CMK (cell line): ENCODE measurements around the genes RASGEF1A and OR13A1.

DNA sequence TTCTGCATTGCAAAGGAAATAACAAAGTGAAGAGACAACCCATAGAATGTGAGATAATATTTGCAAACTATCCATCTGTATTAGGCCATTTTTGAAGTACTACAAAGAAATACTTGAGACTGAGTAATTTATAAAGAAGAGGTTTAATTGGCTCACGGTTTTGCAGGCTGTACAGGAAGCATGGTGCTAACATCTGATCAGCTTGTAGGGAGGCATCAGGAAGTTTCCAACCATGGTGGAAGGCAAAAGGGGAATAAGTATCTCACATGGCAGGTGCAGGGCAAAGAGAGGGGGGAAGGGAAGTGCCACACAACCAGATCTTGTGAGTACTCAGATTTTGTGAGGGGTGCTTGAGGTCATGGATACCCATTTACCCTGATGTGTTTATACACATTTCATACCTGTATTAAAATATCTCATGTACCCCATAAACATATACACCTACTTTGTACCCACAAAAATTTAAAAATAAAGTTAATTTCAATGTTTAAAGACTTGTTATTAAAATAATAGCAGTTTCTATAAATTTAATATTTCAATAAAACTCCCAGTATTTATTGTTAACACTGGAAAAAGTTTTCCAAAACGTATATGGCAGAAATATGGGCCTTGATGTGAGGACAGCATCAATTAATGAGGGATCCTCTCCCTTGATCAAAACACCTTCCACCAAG, 28.8 kb downstream of the ZNF37A start:
- RRBS, result no CpG with 5 or more reads among the region's 2 CpGs

GRCh38 chr10:42691505-42692043, 53.2 kb upstream of the ZNF33B start:
- RRBS, result no CpG with 5 or more reads among the region's 15 CpGs

DNA sequence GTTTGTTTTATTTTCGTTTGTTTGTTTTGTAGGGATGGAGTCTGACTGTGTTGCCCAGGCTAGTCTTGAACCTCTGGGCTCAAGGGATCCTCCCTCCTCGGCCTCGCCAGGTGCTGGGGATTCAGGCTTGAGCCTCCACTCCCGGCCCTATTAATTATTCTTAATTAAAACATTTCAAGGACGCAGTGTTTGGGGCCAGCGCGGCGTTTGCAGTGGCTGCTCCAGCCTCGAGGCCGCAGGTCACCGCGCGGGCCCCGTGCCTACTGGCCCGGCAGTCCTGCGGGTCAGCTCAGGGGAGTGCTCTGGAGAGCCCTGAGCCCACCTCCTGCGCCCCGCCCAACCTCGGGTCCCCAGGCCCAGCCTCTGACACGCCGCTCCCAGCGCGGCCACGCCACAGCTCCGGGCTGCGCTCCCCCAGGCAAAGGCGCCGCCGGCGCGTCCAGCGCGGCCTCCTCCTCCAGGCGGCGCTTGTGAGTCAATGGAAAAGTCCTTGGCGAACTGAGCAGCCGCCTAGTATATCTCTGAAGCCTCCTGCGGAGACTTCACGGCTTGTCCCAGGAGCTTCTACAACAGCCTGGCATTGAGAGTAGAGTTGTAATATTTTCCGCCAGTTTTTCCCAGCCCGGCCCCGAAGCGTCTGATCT, 29.6 kb upstream of the BMS1 start:
- RRBS, result no CpG with 5 or more reads among the region's 43 CpGs

DNA sequence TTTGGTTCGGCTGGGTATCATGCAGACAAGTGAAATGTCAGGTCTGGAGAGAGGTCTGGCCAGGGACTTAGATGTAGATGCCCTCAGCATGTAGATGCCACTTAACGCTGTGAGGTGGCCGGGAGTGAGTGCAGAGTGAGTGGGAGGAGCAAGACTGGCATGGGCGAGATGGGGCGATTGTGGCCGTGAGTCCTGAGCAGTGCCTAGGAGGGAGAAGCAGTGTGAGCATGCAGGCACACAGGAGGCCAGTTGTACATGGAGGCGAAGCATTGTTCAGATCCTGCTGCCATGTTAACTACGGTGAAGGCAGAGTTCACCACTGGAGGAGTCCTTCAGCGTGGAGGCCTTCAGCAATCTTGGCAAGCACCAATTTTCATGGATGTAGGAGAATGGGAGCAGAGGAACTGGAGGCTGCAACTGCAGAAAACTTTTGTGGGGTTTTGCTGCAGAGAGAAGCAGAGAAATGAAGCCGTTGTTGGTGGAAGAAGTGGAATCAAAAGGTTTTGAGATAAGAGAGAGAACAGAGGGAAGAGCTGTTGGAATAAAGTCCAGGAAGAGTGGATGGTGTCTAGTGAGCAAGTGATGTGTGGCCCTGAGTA, 36.2 kb downstream of the BMS1 start:
- RRBS, result no CpG with 5 or more reads among the region's 10 CpGs

DNA sequence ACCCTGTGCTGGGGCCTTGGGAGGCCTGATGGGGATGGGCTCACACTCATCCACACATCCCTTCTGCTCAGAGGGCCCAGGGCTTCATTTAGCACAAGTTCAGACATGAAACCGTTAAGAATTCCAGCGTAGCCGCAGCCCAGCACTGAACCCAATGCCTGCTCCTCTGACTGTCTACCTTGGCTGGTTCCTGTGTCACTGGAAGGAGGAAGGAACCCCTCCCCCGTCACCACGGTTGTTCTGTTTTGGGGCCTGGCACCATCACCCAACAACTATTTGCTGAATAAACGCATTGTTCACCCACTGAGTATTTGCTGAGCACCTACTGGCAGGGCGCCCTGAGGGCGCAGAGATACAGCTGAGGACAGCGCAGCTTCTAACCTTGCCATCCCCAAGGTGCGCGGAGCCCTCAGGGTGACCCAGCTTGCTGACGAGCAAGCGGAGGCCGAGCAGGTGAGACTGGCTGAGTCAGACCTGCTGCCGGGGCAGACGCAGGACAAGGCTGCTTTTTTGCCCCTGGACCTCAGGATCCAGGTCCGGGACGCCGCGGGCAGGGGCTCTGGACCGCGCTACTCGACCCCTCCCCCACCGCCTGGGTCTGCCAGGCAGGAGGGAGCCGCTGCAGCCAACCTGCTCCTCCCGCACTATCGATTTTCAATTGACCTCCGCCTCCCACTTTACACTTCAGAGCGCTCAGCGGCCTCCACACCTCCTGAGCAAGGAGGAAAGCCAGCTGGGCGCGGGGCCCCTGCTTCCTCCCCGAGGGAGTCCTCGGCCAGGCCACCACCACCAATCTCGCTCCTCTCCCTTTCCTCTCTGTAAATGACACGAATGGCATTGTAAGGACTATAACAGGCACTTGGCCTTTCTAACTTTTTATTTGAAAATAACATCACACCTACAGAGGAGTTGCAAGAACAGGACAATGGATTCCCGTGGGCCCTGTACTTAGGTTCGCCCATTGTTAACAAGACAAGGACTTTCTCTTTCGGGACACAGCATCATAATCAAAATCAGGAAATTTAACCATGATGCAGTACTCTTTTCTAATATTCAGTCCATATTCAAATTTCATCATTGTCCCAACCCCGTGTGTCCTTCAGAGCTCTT, 50.3 kb upstream of the RET start:
- RRBS, result 84% methylated on average over 3 of the region's 40 CpGs

- RRBS, result no CpG with 5 or more reads among the region's 4 CpGs
Measured at GRCh38 chr10:43140235-43141016, 2.2 kb downstream of the CSGALNACT2 start.

GRCh38 chr10:43228905-43229601, 37.8 kb downstream of the RASGEF1A start:
- RRBS, result 74% methylated on average over 4 of the region's 63 CpGs

DNA sequence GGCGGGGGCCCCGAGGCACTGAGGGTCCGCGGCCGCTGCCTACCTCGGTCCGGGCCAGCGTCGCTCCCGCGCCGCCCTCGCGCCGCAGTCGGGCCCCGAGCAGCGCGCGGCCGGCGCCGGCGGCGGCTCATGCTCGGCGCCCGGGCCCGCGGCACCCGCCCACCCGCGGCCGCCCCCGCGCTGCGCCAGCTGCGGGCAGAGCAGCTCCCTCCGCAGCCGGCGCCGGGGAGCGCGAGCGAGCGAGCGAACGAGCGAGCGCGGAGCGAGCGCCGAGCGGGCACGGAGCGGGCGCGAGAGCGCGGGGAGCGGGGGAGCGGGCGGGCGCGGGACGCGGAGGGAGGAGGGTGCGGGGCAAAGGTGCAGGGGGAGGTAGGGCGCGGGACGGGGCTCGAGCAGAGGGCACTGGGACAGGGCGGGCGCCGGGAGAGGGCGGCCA, at the start of gene RASGEF1A:
RASGEF1A (minus strand) TSS at position 264 of the 436 bp plus-strand sequence.
- RRBS, result 87% methylated on average over 24 of the region's 77 CpGs

DNA sequence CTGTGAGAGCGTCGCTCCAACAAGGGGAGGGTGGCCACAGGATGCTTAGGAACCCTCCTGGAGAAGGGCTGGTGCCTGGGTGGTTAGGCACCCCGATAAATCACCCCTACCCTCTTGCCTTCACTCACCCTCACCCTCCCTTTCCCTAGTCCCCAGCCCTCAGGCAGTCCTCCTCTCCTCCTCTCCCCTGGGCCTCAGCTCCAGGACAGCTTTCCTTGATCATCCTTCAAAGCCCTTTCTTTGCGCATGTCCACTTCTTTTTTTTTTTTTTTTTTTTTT, 3.3 kb downstream of the FXYD4 start:
- RRBS, result no CpG with 5 or more reads among the region's 4 CpGs

- RRBS, result no CpG with 5 or more reads among the region's 6 CpGs
Measured at GRCh38 chr10:43456256-43456526, 19.3 kb downstream of the ZNF487 start.

DNA sequence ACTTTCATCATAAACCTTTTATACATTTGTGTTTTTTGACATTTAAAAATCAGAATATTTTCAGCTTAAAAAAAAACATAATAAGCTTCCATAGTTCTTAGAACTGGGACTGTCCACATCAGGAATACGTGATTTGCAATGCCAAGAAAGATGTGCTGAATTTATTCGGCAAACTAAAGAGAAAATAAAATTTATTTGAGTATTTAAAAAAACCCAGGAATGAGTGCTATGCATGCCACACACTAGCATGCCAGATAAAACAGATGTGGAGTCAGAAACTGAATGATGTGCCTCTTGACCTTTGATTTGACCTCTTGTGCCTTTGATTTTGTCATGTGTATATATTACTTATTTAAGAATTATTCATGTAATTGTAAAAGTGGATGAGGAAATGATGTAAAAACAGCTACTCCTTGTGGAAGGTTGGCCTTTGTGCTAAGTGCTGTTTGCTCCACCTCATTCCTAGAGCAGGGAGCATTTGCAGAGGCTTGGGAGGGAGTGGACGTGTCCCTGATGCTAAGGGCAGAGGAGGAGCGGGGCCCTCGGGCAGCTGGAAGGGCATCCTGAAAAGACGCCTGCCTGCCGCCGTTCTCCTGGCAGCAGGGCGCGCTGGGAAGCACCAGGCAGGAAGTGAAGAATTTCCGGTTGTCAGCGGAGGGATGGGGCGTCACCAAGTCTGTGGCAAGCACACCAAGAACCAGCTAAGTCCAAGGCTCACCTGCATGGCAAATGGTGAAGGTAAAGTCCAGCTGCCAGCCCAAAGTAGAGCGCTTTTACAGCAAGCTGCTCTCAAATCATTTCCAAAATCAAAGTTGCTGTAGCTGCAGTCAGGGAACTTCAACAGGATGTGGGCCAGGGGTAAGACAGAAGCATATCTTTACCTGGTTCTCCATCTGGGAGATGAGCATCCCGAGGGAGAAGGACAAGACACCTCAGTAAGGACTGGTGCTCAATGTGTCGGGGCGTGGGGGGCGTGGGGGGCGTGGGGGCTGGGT, 197.6 kb upstream of the ZNF32 start:
- RRBS, result no CpG with 5 or more reads among the region's 19 CpGs

DNA sequence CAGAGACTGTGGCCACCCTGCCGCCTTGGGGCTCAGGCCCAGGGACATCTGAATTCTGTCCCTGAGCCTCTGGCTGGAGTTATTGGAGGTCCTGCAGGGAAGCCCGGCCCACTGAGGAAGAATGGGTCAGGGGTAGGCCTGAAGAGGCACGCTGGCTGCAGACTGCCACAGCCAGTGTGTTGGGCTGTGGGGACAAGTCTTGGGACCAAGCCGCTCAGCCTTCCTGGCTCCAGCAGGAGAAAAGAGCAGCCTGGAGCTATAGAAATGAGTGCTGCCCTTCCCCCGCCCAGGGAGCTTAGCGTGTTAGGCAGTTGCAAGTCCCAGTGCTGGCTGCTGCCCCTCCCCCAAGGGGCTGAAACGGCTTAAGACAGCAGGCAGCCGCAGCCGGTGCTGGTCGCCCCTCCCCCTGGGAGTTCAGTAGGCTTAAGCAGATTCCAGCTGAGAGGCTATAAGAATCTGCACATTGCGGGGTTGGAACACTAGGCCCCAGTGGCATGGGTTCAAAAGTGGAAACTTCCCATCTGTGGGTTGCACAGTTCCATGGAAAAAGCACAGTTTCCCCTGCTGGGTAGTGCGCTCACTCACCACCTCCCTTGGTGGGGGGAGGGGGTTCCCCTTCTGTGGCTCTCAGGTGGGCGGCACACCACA, 151.3 kb downstream of the CXCL12 start:
- RRBS, result no CpG with 5 or more reads among the region's 13 CpGs

DNA sequence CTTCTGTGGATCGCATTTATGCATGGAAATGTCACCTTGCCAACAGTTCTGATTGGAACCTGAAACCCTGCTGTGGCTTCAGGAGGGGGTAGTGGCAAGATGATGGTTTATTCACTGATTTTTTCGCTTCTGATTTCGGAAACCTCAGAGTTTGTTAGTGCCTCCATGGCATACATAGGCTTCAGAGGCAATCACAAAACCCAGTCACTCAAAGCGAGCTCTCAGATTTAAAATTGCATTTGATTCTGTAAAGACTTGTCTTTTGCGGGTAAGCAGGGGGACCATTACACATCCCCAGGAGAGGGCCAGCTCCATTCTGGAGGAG, 7.5 kb downstream of the CXCL12 start:
- RRBS, result no CpG with 5 or more reads among the region's 5 CpGs

DNA sequence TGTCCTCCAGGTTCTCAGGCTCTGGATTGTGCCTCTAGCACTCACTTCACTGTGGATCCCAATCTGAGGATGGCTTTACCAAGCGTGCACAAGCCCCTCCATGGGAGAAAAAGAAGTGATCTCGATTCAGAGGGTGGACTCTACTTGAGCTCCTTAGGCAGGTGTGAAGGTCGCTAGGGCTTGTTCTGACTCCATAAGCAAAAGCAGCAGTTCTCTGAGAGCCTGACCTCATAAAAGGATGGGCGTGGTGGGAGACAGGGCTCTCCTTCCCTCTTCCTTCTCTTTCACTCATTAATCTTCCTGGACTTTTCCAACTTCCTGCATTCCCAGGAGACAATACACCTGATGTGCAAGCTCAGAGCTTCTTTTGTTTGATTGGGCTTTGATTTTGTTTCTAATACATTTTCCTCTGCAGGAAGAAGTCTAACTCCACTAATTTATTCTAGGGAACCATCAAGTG, 22.3 kb upstream of the TMEM72 start:
- RRBS, result no CpG with 5 or more reads among the region's 4 CpGs

DNA sequence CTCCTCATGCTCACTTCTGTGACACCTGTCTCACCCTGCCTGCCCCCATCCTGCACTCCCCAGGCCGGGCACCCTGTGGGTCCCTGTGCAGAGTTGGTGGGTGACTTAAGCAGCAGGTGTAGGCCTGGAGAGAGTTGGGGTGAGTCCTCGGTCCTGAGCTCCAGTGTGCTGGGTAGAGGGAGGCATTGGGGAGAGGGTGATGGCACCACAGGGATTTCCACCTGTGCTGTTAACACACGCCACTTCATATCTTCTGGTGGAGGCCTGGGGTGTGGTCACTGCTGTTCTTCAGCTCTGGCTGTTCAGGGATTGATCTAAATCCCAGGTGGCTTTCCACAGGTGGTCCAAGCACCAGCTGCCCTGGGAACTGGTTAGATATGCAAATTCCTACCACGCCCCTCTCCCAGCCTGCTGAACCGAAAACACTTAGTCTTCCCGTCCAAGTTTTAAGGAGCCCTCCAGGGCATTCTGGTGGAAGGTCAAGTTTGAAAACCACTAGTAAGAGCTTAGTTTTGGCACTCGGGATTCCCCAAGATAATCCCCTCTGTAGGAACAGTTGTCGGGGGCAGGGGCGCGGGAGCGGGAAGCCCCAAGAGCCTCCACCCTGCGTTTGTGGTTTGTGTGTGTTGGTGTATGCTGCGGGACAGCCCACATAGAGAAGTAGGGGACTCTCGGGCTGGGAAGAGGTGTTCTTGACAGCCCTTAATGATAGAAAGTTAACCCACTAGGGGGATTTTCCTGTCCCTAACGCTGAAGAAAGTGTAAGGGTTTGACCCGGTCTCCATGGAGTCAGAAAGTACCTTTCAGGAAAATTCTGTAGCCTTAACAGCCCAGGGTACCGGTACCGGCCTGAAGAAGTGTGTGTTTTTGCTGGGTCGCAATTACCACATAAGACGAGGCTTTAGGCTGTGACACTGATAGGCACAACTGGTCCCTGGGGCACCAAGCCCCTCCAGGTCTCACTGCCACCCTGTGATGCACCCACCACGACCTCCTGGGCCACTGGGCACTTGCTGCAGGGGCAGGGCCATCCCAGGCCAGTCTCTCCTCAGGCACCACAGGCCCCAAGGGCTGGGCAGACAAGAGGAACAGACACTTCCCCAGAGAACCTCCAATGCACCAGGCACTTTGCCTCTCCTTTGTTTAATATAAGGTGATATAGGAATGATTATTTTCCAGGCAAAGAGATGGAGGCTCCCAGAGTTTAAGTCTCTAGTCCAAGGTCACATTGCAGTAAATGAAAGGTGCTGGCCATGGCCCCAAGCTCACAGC, 5.0 kb downstream of the DEPP1 start:
- RRBS, result 85% methylated on average over 1 of the region's 21 CpGs

DNA sequence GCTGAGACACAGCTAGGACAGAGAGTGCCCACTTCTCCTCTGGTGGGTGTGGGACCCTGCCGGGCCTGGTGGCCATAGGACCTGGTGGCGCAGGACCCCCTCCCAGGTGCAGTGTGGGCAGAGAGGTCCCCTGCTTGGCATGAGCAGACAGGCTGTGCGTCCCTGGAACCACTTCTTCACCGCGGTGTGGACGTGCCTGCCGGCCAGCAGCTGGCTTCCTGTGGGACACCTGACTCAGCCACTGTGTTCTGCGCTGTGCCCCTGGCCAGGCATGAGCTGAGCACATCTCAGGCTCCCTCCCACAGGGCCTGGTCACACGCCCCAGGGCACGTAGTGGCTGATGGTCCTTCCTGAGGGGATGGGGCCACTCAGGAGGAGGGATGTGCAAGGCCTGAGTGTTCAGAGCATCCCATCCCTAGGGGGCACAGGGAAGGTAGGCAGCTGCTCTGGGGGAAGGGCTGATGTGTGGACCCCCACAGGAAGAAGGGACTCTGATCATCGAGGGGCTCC, 3.5 kb upstream of the DEPP1 start:
- RRBS, result 98% methylated on average over 1 of the region's 11 CpGs

DNA sequence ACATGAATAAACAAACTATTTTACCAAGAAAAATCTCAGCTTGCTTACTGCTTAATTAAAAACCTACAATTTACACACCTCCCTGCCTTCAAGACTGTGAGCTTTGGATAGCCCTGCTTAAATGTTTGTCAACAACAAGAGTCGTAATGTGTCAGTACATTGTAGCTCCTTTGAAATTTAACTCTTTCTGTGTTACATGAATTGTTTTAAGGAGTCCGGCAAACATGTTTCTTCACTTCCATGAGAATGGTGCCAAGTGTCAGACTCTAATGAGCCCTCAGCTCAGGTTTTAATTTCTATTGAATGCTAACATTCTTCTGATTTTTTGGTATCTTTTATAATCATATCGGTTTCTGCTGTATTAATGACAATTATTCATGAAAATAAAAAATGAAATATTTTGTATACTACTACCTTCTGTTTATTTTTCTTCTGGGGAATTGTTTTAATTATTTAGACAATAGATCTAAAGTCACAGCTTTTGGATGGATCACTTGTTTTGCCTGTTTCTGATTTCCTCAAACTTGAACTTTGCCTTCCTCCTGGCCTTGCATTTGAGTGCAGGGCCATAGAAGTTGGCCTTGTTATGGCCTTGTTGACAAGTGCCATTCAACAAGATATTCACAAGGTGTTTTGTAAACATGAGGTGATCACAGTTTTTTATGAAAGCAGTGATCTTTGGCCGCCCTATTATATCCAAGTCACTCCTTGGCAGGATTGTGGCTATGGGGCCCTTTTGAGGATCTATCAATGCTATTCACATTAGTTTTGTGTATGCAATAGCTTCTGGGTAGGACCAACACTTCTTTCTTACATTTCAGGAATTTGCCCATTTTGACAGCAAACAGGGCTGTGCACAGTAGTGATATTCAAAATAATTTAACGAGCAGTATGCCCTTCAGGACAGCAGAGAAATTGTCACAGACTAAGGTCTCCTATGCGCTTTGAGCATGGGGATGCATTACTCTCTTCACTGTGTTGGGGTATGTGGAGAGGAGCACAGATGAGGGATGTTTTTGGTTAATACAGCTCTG, 4.5 kb downstream of the ZNF22 start:
- RRBS, result no CpG with 5 or more reads among the region's 6 CpGs

GRCh38 chr10:45156345-45156722, 155.6 kb downstream of the ZNF22 start:
- RRBS, result no CpG with 5 or more reads among the region's 5 CpGs

- RRBS, result no CpG with 5 or more reads among the region's 3 CpGs
Measured at GRCh38 chr10:45315314-45315854, at the start of gene OR13A1. TSS of gene OR13A1 (minus strand) at chr10:45315608.

DNA sequence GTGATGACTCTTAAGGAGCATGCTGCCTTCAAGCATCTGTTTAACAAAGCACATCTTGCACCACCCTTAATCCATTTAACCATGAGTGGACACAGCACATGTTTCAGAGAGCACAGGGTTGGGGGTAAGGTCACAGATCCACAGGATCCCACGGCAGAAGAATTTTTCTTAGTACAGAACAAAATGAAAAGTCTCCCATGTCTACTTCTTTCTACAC, 14.8 kb upstream of the OR13A1 start:
- RRBS, result no CpG with 5 or more reads among the region's 1 CpG